ENCODE results near the genes CCDC14 and KALRN.

- PRO-cap: no peak
- RAMPAGE, long total RNA, 2 experiments: no peak in any of the 2 experiments
These were observed 23.7 kb downstream of the ADCY5 start for GRCh38 chr3:123425018-123425806.

GRCh38 chr3:123586852-123587476, 2.1 kb upstream of the HACD2 start:
- PRO-cap: no peak
- RAMPAGE, long total RNA, 2 experiments: no peak in any of the 2 experiments

- PRO-cap: no peak
- RAMPAGE, long total RNA, 2 experiments: no peak in any of the 2 experiments
These were observed 57.4 kb upstream of the HACD2 start for GRCh38 chr3:123642223-123642615.

- PRO-cap: bidirectional peak, plus-strand start at chr3:123961534, minus-strand start at chr3:123961378
- RAMPAGE, long total RNA, 2 experiments: start-site peak on the minus strand in 2 of 2 experiments, at chr3:123961204-123961418 at its widest, 41 to 194 reads per replicate
These were observed at the start of gene CCDC14 for GRCh38 chr3:123960624-123961830. CCDC14 (minus strand) TSS chr3:123961229.

- PRO-cap: bidirectional peak, plus-strand start at chr3:124032993, minus-strand start at chr3:124032894; bidirectional peak, plus-strand start at chr3:124033369, minus-strand start at chr3:124033162
- RAMPAGE, long total RNA, 2 experiments: no peak in any of the 2 experiments
These were observed at the start of gene KALRN for GRCh38 chr3:124032615-124033483. KALRN (plus strand) TSS chr3:124033369.

GRCh38 chr3:124042262-124043494, 9.5 kb downstream of the KALRN start:
- PRO-cap: no peak
- RAMPAGE, long total RNA, 2 experiments: no peak in any of the 2 experiments

DNA sequence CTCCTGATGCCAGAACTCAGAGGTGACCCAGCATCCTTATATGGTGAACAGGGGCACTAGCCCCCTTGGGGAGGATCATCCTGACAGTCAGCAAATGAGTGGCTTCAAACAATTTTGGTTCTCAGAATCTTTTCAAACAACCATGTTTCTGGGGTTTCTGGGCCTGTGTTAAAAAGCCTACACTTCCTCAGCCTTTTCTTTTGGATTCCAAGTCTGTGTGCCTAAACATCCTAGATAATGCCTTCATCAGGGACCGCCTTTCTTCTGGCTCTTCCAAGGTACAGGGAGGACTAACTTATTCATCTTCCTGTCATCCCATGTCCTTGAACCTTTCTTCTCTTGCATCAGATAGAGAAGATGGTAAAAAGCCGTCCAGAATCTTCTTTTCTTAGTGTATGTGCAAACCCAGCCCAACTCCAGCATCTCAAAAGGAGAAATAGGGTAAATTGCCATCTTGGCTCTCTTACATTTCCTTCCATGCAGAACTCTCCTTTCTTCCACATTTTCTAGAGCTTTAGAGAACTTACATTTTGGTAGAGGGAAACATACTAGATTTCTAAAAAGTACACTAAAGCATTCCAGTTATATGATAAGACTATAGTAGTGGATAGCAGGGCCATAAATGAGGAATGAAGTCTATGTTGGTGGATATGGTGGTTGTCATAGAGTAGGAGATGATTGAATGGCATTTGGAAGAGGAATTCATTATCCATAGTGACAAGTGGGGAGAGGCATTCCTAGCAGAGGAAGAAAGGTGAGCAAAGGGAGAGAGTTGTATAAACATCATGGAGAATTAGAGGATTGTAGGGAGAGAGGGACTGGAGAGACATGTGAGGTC, 19.2 kb downstream of the KALRN start:
- PRO-cap: no peak
- RAMPAGE, long total RNA, 2 experiments: no peak in any of the 2 experiments

GRCh38 chr3:124078847-124079326, 45.7 kb downstream of the KALRN start:
- PRO-cap: no peak
- RAMPAGE, long total RNA, 2 experiments: no peak in any of the 2 experiments

DNA sequence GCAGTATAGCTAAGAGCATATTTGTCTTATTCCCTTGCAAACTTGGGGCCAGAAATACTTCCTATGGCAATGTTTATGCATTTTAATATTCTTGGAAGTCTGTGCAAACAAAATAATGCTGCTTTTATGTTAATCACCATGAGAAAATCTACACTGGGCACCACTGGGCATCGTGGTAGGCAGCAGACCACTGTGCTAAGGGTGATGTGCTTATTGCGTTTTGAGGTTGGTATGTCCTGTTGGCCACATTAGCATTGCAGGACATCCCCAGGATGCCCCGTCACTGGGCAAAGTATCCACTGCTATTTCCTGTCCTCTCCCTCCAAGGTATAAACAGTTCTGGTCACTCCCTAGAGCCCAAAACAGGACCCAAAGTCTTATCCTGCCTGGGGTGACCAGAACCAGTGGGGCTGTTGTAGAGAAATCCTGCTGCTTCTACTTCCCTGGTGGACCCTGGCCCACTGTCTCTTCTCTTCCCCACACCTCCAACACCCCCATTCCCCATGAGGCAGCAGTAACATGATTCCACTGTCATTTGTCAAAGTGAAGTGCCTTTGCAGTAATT, 243.0 kb downstream of the KALRN start:
- PRO-cap: no peak
- RAMPAGE, long total RNA, 2 experiments: no peak in any of the 2 experiments

GRCh38 chr3:124364594-124364987, 331.4 kb downstream of the KALRN start:
- PRO-cap: no peak
- RAMPAGE, long total RNA, 2 experiments: no peak in any of the 2 experiments

DNA sequence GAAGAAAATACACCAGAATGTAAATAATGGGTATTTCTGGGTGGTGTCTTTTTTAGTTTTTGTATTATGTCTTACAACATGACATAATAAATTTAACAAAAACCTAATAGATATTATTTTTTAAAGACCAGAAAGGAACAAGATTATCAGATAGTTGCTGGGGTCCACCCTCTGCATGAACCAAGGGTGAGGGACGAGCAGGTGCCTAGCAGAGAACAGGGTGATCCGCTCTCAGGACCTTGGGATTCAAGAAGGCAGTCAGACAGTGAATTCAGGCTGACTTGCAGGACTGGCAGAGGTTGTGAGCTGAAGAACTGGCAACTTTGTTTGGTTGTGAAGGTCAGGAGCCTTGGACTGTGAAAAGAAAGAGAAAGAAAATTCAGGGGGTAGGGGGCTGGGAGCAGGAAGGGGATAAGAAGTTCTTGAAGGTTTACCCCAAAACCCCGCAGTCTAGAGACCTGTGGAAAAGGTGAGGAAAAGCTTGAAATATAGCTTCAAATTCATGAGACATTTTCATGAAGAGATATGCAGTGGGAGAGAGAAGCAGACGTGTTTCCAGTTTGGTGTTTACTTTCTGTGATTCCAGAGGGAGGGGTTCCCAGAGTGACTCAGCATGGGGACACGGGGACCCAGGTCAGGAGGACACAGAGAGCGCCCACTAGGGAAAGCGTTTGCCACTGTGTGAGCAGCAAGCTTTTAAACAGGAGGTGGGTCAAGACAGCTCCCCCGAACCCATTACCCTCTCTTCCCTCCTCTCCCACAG, 217.3 kb upstream of the UMPS start:
- PRO-cap: no peak
- RAMPAGE, long total RNA, 2 experiments: no peak in any of the 2 experiments

- PRO-cap: no peak
- RAMPAGE, long total RNA, 2 experiments: no peak in any of the 2 experiments
These were observed 42.1 kb downstream of the UMPS start for GRCh38 chr3:124772338-124772794.

- PRO-cap: no peak
- RAMPAGE, long total RNA, 2 experiments: no peak in any of the 2 experiments
These were observed 53.5 kb downstream of the HEG1 start for GRCh38 chr3:125002165-125002816.

DNA sequence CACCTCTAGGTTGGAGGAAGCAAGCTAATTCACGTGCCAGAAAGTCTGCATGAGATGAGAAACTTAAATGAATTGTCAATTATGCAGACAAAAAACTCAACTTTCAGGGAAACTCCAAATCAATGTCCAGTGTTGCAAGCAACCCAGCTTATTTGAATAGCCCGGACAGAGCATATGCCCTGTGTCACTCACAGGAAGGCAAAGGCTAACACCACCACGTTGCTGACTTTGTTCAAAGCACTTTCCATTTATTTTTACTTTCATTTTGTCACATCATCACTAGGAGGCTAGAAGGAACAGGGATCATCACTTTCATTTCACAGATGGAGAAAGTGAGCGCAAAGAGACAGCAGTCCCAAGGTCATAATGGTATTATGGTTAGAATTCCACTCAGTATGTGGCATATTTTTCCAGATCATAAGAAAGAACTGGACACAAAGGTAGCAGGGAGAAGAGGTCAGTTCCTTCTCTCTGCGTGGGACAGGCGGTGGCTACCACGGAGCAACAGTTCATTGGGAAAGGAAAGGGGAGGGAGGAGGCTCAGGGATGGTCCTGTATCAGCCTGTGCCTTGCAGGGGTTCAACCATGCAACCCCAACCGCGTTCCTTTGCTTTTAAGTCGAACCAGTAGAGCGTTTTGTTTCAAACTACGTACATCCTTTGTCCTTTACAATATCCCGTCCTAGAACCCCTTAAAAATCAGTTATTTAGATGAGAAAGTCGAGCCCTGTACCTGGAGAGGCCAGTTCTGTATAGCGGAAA, 1.2 kb downstream of the HEG1 start:
- PRO-cap: unidirectional peak, plus-strand start at position 279 of the sequence; unidirectional peak, plus-strand start at position 320 of the sequence; bidirectional peak, plus-strand start at position 523 of the sequence, minus-strand start at position 482 of the sequence
- RAMPAGE, long total RNA, 2 experiments: no peak in any of the 2 experiments

- PRO-cap: no peak
- RAMPAGE, long total RNA, 2 experiments: no peak in any of the 2 experiments
These were observed 63.9 kb upstream of the HEG1 start for GRCh38 chr3:125119585-125120231.

GRCh38 chr3:125245707-125246353, 33.3 kb upstream of the SLC12A8 start:
- PRO-cap: no peak
- RAMPAGE, long total RNA, 2 experiments: no peak in any of the 2 experiments

GRCh38 chr3:125381863-125382081, 6.6 kb upstream of the ZNF148 start:
- PRO-cap: no peak
- RAMPAGE, long total RNA, 2 experiments: no peak in any of the 2 experiments

DNA sequence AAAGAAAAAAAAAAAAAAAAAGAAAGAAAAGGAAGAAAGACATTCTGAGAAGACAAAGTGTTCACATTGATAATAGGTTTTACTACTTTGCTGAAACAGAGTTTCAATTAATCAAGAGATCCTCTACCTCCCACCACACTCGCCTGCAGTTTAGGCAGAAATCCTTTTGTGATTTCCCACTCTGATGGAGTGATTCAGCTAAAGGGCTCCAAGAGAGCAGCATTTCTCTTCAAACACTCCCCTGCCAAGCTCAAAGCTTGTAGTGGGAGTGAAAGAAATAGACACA, 7.4 kb upstream of the OSBPL11 start:
- PRO-cap: no peak
- RAMPAGE, long total RNA, 2 experiments: no peak in any of the 2 experiments

- PRO-cap: bidirectional peak, plus-strand start at chr3:125683590, minus-strand start at chr3:125683544
- RAMPAGE, long total RNA, 2 experiments: no peak in any of the 2 experiments
These were observed 88.1 kb upstream of the OSBPL11 start for GRCh38 chr3:125683451-125683750.

DNA sequence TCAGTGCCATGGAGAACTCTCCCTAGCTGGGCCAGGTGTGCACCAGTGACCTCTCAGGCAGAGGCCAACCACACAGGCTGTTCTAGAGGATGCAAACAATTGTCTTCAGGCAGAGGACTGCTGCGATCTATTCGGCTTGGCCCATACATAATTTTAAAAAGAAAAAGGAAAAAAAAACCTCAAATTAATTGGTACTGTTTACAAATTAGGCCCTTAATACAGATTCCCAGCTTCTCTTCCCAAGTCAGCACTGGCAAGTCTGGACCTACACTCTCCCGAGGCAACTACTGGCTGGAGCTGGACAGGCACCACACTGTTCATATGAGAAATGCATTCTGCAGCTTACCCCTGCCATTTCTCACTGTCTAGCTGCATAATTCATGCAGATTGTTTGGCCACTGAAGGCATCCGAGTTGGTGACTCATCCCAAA, 45.1 kb downstream of the ROPN1B start:
- PRO-cap: unidirectional peak, plus-strand start at position 254 of the sequence
- RAMPAGE, long total RNA, 2 experiments: no peak in any of the 2 experiments

Data from prostate gland (tissue), 2 donors.